Airway epithelial cell (primary cell): ENCODE measurements around the genes STAT5A, STAT3 and RAMP2.

DNA sequence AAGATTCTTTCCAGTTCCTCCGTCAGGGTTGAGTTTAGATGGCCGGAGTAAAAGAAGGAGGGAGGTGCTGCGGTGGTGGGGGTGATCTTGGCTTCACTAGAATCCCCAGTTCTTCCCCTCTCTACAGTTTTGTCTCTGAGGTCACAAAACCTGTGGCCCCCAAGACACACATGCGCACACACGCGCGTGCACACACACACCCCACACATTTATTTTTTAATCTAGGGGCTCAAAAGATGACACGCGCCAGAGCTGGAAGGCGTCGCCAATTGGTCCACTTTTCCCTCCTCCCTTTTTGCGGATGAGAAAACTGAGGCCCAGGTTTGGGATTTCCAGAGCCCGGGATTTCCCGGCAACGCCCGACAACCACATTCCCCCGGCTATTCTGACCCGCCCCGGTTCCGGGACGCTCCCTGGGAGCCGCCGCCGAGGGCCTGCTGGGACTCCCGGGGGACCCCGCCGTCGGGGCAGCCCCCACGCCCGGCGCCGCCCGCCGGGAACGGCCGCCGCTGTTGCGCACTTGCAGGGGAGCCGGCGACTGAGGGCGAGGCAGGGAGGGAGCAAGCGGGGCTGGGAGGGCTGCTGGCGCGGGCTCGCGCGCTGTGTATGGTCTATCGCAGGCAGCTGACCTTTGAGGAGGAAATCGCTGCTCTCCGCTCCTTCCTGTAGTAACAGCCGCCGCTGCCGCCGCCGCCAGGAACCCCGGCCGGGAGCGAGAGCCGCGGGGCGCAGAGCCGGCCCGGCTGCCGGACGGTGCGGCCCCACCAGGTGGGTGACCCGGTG, at the start of gene STAT5A:
Gene STAT5A (plus strand): TSS at position 668 of the 783 bp plus-strand sequence.
- RAMPAGE, long total RNA = no peak

GRCh38 chr17:42303775-42304683, 15.7 kb downstream of the STAT5A start:
- RAMPAGE, long total RNA = no peak

GRCh38 chr17:42305760-42306749, 17.8 kb downstream of the STAT5A start:
- RAMPAGE, long total RNA = no peak

DNA sequence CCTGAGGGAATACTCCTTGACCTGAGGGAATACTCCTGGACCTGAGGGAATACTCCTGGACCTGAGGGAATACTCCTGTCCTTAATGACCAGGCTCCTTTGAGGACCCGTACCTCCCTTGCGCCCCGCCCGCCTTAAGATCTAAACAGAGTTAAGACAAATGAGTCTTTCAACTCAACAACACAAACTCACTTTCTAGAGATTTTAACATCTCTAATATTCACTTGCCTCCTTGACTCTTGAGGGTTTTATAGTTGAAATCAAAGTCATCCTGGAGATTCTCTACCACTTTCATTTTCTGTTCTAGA, 49.8 kb downstream of the STAT3 start:
- RAMPAGE, long total RNA = no peak

GRCh38 chr17:42362316-42363284, 25.6 kb downstream of the STAT3 start:
- RAMPAGE, long total RNA = no peak

- RAMPAGE, long total RNA = no peak
These were observed 1.5 kb downstream of the STAT3 start for GRCh38 chr17:42386798-42387065.

DNA sequence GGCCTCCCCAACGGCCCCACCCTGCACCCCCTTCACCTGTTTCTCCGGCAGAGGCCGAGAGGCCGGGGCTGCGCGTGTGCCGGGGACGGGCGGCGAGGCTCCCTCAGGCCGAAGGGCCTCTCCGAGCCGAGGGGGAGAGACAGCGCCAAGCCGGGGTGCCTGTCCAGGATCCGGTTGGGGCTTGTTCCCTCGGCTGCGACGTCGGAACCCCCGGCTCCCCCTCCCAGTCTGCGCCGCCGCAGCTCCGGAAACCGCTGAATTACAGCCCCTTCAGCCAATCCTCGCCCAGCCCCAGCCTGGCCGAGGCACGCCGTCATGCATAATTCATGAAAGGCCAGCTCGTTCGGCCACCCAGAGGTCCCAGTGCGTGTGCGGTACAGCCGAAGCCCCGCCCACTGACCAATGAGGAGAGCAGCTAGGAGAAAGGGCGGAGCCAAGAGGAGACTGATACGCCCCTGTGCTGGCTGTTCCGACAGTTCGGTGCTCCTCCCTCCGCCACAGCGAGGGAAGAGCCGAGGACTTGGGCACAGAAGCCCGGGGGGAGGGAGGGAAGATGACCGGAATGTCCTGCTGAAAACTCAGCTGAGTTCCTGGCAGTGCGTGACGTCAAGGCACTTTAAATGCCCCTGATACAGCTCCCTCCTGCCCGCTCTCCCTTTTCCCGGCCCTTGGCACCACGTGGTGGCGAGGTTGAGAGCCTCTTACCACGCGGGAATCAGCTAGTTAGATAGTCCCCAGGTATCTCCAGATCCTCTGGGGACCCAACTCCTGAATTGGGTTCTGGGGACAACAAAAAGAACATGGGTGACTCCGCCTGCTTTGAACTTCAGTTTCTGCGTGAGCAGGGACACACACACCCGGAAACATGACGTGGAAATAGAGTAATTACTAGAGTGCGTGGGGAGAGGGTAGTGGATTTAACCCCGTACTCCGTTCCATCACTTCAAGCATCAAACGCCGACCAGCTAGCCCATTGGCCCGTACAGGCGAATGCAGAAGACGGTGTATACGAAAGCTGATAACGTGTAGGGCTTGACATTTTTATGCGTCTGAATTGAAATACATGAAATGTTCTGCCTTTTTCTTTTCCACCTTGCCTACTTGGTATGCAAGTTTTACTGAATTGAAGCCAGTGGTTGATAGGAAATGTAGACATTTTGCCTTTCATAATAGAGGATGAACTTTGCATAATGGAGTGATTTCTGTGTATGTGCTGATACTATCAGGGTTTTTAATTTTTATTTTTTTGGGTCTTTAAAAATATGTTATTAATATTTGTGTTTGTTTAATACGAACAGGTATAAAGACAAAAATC, at the start of gene STAT3:
Gene STAT3 (minus strand): TSS at position 200 of the 1,315 bp plus-strand sequence.
- RAMPAGE, long total RNA = no peak

GRCh38 chr17:42398455-42398886, 10.2 kb upstream of the STAT3 start:
- RAMPAGE, long total RNA = no peak

DNA sequence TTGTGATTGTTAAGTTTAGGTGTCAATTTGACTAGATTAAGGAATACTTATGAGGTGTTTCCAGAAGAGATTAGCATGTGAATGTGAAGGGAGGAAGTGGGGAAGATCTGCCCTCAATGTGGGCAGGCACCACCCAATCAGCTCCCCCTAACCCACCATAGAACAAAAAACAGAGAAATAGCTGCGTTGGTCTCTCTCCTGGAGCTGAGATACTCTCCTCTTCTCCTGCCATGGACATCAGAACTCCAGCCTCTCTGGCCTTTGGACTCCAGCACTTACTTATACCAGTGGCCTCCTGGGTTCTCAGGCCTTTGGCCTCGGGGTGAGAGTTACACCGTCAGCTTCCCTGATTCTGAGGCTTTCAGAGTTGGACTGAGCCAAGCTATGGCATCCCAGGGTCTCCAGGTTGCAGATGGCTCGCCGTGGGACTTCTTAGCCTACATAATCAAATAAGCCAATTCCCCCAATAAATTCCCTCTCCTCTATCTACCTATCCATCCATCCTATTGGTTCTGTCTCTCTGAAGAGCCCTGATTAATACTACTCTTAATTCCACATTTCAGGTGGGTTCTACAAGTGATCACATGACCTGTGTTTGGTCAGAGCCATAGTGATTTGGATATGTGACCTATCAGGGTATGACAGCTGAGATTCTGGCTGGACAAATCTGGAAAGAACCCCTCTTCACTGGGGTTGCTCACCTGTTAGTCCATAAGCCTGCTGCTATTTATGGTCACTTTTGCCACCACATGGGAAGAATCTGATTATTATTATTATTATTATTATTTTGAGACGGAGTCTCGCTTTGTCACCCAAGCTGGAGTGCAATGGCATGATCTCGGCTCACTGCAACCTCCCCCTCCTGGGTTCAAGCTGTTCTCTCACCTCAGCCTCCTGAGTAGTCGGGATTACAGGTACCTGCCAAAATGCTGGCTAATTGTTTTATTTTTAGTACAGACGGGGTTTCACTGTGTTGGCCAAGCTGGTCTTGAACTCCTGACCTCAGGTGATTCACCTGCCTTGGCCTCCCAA, 12.1 kb upstream of the STAT3 start:
- RAMPAGE, long total RNA = no peak

DNA sequence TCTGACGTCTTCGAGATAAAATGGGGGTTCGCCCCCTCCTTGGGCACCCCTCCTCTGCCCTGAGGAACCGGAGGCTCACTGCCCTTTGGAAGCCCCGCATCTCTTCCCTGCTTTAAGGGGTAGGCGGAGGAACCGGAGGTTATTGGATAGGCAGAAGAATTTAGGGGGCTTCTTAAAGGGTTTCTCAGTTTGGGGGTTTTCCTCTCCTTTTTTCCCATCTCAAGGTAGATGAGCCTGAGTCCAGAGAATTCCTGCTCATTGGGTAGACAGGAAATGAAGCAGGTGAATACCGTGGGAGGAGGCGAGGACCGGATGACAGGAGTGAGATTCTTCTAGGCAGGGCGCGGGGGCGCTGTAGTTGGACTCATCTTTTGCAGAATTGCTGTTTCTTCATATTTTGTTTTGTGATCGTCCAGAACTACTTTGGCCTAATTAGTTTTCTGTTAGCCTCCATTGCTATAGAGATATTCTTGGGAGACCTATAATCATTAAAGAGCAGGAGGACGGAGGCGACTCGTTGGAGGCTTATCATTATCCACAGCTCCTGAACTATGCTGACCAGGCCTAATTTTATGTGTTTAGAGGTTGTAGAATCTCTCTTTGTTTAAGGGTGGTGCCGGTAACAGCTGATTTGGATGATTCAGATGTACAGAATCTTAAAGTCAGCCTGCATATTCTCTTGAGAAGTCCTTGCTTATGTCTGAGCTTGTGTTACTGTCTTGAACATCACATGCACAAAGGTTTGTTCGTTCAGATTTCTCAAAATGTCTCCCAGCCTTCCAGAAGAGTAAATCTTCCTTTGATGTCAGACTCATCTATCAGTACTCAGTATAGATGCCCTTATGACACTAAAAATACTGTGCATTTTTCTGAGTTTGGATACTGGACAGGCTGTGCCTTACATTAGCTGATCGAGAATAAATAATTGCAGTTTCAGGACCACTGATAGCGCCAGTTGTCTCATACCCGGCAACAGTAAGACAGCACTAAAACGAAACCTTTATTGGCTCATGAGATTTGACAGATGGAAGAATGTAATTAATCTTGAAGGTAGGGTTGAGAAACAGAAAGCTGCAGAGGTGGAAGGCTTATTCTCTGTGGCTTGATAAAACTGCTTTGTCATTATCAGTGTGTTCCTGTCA, 758 bp downstream of the ATP6V0A1 start:
- RAMPAGE, long total RNA = no peak

- RAMPAGE, long total RNA = no peak
These were observed 17.0 kb downstream of the ATP6V0A1 start for GRCh38 chr17:42475680-42476105.

DNA sequence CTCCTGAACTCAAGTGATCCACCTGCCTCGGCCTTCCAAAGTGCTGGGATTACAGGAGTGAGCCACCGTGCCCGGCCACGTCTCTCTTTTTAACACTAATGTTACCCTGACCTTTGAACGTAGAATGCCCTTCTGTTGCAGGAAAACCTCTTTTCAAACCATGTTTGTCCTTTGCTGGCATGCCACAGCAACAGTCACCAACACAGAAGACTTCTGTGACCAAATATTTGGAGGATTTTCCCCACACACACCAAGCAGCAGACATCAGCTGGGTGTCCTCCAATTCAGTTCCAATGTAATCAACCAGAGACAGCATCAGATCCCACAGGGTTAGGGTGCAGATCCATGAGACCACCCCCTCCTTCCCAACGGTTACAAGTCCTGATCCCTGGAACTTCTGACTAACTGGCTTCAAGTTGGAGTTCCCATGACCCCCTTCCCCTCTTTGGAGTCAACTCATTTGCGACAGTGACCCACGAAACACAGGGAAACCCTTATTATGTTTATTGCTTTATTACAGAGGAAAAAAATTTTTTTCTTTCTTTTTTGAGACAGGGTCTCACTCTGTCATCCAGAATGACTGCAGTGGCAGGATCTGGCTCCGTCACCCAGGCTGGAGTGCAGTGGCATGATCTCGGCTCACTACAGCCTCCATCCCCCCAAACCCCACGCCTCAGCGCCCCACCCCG, 7.6 kb upstream of the HSD17B1 start:
- RAMPAGE, long total RNA = no peak

DNA sequence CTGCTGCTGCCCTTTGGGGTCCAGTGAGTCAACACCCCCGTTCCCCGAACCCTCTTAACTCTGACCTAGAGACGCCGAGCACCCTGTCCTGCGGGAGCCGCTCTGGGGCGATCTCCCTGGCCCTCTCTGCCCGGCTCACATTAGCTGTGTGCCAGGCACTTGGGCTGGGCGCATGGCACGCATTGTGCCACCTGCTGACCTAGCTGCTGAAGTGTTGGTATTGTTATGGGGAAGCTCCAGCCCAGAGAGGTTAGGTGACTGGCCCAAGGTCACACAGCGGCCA, 1.1 kb downstream of the HSD17B1 start:
- RAMPAGE, long total RNA = no peak

DNA sequence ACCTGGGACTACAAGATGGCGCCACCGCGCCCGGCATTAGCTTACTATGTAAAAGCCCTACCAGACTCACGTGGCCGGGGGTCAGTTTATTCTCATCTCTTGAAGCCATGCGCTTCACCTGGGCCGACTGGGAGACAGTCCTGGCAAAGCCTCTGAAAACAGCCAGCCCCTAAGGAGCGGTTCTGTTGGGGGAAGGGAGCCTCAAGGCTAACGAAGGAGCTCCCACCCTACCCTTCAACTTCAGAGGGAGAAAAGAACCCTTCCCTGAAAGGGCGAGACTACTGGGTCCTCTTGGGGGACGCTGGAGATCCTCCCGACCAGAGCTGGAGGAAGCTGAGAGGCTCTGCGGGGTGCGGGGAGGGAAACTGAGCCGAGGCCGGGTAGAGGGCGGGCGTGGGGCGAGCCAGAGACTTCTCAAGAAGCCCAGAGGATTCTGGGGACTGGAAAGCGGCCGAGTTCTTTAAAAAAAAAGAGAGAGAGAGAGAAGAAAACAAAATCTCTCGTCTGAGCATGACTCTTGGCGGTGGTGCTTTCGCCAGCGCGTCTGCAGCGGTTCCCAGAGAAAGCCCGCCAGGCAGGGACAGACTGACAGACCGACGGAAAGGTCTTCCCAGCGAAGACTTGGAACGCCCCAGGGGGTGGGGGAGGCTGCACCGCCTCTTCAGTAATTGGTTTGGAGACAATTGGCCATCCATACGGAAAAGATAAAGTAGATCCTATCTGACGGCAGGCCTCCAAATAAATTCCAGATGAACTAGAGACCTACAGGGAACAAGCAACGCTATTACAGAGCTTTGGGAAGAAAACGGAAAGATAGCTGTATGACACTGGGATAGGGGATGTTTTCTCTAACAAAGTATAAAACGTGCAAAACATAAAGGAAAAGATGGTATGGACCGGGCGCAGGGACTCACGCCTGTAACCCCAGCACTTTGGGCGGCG, 5.5 kb upstream of the TUBG2 start:
- RAMPAGE, long total RNA = no peak

DNA sequence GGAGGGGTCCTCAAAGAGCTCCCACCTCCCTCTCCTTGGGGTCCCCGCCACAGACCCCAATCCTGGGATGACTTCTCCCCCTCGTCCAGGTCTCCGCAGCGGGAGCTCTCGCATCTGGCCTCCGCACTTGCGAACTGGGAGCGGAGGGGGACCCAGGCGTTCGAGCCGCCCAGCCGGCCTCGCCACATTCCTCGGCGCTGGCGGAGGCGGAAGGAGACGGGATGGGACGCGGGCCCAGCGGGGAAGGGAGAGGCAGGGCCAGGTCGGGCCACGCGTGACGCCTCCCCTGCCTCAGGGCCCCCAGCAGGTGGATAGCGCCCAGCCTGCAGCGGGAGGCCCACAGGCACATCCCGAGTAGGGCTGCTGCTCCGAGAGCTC, 929 bp downstream of the PLEKHH3 start:
- RAMPAGE, long total RNA = no peak

- RAMPAGE, long total RNA = no peak
These were observed at the start of gene RAMP2 for GRCh38 chr17:42760560-42761827. RAMP2 (plus strand) TSS chr17:42761227.

- RAMPAGE, long total RNA = no peak
These were observed 2.0 kb downstream of the RAMP2 start for GRCh38 chr17:42762747-42763717.

DNA sequence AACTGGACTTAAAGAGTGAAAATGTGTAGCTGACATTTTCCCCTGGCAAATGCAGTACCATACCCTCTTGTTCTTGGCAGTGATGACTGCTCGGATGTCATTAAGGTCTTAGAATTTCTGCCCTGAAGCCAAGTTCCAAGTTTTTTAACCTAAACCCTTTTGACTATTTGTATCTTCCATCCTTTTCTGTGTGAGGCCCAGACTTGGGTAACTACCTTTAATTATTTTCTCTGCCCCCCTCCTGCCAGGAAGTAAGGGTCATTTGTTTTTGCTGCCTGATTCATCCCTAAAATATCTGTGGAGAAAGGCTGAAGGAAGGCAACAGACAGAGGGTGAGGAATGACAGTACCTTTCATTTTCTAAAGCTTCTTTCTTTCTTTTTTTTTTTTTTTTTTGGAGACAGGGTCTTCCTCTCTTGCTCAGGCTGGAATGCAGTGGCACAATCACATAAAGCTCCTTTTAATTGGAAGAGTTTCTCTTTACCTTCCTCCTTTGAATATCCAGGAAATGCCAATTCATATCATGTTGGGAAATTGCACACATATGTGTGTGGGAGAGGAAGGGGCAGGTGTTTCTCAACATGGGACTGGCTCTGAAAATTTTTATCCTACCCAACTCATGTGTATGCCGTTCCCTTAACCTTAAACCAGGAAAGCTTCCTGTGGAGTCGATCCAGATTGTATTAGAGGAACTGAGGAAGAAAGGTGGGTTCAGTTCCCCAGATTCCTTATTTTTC, 915 bp downstream of the VPS25 start:
- RAMPAGE, long total RNA = no peak

GRCh38 chr17:42894297-42894990, 6.2 kb upstream of the G6PC1 start:
- RAMPAGE, long total RNA = no peak

- RAMPAGE, long total RNA = no peak
These were observed 2.2 kb upstream of the G6PC1 start for GRCh38 chr17:42898393-42898786.